ENCODE measurements around the genes ATP1A3, ZNF574 and ERF.

DNA sequence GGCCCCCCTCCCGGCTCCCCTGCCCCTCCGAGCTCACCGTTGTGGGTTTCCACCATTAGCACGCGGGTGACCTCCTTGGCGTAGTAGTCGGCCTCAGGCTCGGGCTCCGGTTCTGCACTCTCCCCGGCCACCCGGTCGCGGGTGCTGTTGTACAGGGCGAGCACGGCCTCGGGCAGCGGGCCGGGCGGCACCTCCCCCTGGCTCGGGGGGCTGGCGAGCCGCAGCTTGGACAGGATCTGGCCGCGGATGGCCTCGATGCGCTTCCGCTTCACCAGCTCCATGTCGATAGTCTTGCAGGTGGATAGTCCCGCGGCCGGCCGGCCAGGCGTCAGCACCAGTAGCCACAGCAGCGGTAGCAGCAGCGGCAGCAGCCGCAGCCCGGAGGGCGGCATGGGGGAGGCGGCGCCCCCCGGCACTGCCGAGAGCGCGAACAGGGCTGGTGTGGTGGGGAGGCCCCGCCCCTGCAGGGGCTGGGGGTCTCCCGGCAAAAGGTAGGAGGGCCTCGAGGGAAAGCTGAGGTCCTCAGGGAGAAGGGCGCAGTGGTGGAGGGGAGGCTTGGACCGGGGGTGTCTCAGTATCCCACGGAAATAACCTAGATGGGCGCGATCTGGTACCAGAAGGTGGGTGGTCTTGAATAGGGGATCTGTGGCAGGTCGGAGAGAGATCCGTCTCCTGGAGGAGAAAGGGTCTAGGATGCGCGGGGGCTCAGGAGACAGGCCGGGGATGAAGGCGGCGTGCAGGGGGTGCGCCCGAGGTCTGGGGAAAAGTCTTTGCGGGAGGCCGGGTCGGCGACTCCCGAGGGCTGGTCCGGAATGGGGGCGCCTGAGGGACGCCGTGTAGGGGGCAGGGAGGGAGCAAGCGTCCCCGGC is 835 bp downstream of the TGFB1 start:
- PRO-cap, 2 experiments, result no peak in any of the 2 experiments

DNA sequence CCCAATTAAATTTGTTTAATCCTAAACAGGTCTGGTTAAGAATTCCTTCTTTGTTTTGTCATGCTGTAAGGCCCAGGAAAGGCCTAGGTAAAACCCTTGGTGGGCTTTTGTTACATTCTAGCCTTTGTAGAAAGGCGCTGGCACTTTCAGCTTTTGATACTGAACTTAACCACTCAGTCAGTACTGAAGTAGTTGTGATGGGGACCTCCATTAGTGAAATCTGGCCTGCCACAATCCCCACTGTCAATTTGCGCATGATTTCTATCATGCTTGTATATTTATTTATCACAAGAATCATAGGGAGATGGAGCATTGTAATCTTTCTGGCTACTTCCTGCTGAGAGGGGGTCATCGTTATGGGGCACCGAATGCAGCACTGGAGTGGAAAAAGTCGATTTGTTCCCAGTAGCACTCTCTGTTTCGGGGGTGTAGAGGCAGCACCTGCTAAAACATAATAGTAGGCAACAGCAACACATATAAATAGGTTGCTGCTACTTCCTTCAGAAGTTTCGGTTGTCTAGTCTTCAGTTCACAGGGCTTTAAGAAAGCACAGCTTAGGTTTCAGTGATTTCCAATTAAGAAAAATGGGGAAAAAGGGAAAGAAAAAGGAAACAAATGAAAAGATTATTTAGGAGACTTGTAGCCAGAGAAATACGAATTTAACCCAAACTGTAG is 23.5 kb upstream of the CEACAM21 start:
- PRO-cap, 2 experiments, result peak in 2 of 2 experiments; most common plus-strand start position 506 of the sequence (in 2); most common minus-strand start position 378 of the sequence (in 1)

DNA sequence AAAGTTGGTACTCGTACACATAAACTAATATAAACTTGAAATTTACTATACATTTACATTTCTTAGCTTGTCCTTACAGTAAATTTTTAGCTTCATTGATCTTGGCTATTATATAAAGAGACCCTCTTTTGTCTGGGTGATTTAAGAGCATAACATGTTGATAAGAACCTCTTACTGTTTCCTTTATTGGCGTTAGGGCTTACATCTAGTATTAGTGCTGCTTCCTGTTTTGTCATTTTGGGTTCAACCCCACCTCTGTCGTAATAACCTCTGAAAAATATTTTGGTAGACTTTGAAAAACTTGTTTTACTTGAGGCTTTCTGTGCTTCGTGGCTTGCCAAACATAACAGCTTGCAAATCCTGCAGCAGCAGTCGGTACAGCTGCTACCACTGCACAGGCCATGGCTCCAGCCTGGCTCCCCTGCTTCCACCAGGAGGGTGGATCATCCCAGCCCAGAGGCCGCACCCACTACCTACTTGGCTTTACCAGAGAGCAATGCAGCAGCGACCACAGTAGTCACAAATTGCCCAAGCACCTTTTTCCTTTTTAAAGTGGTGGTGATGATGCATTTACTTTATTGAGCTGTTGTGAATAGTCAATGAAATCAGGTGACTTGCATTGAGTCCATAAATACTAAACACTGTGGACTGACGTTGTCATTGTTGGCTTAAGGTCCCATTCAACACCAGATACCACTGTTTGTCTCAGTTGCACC is 11.8 kb upstream of the CEACAM4 start:
- PRO-cap, 2 experiments, result no peak in any of the 2 experiments

GRCh38 chr19:41709430-41709906 is 1.0 kb downstream of the CEACAM5 start:
- PRO-cap, 2 experiments, result no peak in any of the 2 experiments

GRCh38 chr19:41792269-41793023 is 3.9 kb upstream of the CEACAM3 start:
- PRO-cap, 2 experiments, result no peak in any of the 2 experiments

GRCh38 chr19:41804215-41804749 is 7.9 kb downstream of the CEACAM3 start:
- PRO-cap, 2 experiments, result no peak in any of the 2 experiments

GRCh38 chr19:41810814-41811585 is 14.6 kb downstream of the CEACAM3 start:
- PRO-cap, 2 experiments, result no peak in any of the 2 experiments

DNA sequence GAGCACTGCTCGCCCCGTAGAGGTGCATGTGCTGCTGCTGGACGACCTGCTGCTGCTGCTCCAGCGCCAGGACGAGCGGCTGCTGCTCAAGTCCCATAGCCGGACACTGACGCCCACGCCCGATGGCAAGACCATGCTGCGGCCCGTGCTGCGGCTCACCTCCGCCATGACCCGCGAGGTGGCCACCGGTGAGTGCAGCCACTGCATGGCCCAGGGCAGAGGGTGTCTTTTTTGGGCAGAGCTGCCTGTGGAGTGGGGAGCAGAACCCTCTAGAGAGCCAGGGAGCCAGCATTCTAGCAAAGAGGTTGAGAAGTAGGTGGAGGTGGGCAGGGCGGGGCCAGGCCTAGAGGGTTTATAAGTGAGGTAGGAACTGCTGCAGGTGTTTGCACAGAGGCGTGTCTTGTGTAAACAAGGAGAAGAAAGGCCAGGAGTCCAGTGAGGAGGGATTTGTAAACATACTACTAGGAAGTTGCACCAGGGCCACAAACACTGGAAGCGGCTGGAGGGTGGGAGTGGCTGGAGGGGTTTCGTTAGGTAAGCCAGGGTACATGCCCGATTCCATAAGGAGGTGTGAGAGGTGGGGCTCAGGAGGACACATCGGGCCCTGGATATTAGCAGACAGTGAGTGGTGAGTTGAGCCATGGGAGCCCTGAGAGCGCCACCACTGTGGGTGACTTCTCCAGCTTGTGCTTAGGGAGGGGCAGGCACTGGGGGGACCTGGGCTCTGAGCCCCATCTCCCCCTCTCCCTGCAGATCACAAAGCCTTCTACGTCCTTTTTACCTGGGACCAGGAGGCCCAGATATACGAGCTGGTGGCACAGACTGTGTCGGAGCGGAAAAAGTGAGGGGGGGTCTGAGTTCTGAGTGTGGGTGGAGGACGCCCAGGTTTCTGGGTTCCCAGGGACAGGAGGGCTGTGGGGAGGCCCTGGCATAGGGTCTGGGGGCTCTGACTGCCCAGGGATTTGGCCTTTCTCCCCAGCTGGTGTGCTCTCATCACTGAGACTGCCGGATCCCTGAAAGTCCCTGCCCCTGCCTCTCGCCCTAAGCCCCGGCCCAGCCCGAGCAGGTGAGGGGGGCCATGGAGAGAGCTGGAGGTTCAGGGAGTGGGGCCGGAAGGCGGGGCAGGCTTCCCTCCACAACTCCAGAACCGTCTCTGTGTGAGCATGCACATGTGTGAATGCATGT is 21.6 kb downstream of the ARHGEF1 start:
- PRO-cap, 2 experiments, result peak in 2 of 2 experiments; most common plus-strand start position 631 of the sequence (in 2); most common minus-strand start position 1,015 of the sequence (in 1)

DNA sequence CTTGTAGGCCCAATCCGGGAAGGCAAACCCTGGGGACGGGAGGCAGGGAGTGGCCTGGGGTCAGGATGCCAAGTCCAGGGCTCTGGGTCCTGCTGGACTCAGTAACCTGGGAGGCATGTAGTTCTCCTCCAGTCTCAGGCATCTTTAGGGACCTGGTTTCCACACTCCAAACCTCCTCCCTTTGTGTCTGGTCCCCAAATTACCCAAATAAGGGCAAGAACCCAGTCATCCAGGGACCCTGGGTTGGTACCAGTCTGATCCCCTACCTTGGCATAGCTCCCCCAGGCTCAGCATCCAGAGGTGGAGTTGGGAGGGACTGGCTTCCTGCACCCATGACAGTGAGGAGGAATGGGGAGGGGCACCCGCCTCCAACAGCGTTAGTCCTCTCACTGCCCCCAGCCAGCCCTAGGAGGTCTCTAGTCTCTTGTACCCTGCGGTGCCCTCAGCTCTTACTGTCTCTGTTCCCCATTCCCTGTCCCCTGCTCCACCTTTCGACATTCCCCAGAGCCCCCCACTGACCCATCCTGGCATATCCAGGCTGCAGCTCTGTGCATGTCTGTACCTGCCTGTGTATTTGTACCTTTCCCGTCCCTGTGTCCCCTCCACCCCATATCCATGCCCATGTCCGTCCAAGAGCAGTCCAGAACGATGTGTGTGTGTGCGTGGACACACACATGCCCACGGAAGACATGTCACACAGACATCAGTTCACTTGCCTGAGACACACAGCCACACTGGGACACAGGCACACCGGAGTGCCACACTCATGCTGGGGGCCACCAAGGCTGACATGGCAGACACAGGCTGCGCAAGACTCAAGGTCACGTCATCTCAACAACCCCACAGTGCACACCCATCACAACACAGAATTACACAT is 17.9 kb downstream of the ERFL start:
- PRO-cap, 2 experiments, result no peak in any of the 2 experiments

DNA sequence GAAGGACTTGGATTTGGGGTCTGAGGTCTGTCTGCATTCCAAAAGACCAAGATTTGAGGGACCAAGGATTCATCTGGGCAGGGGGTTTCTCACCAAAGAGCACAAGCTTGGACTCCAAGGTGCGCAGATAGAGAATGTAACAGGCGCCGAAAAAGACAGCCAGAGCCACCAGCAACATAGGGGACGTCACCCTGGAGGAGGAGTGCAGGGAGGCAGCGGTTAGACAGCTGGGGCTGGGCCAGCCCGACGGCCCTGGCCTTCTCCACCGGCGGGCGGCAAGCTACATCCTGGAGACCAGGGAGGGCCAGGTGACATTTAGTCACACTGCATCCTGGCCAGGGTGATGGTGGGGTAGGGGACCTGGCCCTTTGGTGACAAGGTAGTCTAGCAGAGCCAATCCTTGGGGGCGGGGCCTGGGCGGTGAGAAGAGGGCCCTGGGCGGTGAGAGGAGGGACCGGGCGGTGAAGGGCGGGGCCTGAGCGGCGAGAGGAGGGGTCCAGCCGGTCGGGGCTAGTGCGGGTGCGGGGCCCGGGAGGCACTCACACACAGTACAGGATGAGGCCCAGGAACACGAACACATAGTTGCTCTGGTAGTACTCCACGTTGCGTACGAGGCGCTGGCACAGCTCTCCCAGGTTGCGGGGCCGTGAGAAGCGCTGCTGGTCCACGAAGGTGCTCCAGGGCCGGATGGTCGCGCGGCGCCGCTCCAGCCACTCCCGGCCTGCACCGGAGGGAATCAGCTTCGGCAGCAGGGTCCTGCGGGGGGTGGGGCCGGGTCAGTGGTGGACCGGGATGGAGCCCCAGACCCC is 724 bp downstream of the RABAC1 start:
- PRO-cap, 2 experiments, result peak in 2 of 2 experiments; most common plus-strand start position 513 of the sequence (in 2)

DNA sequence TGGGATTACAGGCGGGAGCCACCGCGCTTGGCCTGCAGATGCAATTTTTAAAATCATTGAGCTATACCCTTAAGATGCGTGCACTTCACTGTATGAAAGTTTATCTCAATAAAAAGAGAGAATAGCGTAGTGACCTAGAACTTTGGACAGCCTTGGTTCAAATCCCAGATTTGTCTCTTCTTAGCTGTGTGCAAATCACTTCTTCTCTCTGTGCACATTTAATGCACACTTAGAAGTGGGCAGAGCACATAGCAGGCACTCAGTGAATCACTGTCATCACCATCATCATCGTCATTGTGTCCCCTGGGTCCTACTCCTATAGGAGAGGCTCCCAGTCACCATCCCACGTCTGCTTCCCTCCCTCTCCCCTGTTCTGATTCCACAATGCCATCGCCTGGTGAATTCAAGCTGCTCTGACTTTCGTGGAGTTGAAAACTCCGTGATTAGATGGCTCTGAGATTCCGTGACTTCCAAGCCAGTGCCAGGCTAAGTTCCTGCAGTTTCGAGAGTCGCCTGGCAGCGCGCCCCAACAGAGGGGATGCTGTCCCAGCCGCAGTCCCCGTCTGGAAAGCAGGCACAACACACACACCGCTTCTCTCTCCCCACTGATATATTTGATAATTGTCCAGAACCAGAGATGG is 7.0 kb upstream of the RABAC1 start:
- PRO-cap, 2 experiments, result no peak in any of the 2 experiments

DNA sequence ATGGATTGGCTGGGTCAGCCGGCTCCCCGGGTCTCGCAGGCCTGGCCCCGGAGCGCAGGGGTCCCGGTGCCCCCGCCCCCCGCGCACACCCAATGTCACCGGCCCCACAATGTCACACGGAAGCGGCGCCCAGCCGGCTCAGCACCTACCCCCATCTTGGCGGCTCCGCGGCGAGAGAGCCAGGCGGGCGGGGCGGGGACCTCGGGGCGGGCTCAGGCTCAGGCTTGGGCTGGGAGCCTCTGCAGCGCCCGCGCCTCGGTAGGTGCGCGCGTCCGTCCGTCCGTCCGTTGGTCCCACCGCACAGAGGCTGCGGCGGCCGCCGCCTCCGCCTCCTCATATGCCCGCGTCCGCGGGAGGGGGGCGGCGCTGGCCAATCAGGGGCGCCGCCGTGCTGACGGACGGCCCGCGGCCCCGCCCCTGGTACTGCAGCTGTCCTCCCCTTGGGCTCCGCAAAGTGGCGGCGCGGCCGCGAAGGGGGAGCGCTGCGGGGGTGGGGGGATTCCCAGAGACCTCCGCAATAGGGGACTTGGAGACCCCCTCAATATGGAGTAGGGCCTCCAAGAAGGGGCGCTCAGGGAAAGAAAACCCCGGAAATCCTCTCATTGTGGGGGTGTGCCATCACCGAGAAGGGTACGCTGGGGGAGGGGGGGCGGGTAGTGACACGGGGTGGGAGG is at the start of gene ATP1A3:
ATP1A3 (minus strand) TSS at position 309 of the 674 bp plus-strand sequence.
- PRO-cap, 2 experiments, result no peak in any of the 2 experiments

DNA sequence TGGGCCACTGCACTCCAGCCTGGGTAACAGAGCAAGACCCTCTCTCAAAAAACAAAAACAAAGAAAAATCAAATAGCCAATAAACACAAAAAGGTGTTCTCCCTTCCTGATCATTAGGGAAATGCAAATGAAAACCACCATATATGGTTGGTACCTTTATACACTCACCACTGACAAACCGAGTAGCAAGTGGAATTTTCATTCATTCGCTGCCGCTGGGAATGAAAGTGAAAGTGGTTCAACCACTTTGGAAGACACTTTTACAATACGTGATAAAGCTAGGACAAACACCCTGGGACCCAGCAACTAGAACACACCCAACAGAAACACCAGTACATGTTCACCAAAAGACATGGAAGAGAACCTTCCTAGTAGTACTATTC is 21.0 kb downstream of the GRIK5 start:
- PRO-cap, 2 experiments, result no peak in any of the 2 experiments

DNA sequence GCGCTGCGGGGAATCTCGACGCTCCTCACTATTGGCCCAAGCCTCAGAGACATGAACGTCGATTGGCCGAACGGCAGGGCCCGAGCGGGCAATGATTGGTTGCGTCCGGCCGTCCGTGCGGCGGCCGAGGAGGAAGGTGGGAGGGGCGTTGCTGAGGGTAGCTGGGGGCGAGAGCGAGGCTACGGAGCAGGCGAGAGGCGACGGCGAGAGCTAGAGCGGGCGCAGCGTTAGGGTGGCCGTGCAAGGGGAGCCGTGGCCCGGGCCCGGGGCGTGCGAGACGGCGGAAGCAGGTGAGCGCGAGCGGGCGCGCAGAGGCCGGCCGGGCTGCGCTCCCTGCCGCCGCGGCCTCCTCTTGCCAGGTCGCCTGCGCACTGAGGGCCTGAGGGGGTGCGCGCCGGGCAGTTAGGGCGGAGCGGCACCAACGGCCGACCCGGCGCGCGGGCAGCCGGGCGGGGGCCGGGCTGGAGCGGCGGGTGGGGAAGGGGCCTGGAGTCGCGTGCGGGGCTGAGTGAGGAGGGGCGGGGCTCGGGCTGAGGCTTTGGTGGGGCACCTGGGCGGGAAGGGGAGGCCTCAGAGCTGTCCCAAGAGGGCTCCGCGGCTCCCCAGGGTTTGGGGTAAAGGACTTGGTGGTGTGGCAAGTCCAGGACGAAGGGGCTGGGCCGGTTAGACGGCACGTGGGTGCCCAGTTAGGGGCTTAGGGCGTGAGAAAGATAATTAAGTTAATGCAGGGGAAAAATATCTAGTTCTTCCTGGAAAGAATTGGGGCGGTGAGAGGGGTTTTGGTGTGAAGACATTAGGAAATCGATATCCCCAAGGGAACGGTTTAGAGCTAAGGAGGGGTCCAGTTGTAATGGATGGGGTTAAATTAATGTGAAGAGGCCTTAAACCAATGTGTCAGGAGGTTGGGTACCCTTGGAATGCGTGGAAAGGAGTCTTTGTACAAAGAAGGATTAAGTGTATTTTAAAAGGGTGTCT is at the start of gene ZNF574:
ZNF574 (plus strand) TSS at position 170 of the 975 bp plus-strand sequence.
- PRO-cap, 2 experiments, result peak in 2 of 2 experiments; most common plus-strand start position 160 of the sequence (in 1); most common minus-strand start position 354 of the sequence (in 1)

- PRO-cap, 2 experiments, result no peak in any of the 2 experiments
These were observed 10.7 kb downstream of the ZNF574 start for GRCh38 chr19:42086339-42087395.

- PRO-cap, 2 experiments, result no peak in any of the 2 experiments
These were observed 19.6 kb downstream of the ZNF574 start for GRCh38 chr19:42095219-42096215.

DNA sequence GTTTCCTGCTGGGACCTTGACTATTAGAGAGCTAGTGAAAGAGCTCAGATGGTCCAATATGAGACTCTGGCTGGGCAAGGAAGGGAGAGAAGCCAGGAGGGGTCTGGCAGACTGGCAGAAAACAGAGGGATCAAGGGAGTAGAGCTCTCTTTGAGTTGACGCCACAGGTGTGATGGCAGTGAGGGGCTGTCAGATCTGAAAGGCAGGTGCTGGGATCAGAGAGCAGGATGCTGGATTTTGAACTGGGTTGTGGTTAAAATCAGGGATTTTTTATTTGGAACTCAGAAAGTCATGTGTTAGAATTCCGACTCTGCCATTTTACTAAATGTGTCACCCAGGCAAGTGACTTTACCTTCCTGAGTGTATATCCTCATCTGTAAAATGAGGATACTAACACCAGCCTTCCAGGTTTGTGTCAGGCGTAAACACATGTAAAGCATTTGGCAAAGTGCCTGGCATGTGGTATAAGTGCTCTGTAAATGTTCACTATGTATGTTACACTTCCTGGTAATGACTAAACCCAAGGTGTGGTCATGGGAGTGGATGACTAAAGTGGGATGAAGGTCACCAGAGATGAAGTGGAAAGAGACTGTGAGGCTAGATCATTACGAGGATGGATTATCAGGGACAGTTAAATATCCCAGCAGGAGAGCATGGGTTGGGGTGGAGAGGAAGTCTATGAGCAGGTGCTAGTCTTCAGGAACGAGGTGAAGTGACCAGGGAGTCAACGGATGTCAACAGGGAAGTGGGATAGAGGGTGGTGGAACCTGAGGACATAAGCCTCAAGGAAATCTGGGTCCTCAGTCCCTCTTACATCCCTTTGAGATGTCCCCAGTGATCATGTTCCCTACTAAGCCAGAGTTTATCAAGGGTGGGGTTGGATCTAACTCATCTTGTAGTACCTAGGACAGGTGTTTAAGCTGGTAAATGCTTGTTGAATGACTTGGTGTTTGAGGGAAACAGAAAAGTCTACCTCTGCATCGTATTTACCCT is 25.6 kb downstream of the DEDD2 start:
- PRO-cap, 2 experiments, result no peak in any of the 2 experiments

GRCh38 chr19:42230115-42230611 is 10.1 kb downstream of the ZNF526 start:
- PRO-cap, 2 experiments, result no peak in any of the 2 experiments

- PRO-cap, 2 experiments, result no peak in any of the 2 experiments
These were observed 9.3 kb downstream of the GSK3A start for GRCh38 chr19:42233023-42233577.

DNA sequence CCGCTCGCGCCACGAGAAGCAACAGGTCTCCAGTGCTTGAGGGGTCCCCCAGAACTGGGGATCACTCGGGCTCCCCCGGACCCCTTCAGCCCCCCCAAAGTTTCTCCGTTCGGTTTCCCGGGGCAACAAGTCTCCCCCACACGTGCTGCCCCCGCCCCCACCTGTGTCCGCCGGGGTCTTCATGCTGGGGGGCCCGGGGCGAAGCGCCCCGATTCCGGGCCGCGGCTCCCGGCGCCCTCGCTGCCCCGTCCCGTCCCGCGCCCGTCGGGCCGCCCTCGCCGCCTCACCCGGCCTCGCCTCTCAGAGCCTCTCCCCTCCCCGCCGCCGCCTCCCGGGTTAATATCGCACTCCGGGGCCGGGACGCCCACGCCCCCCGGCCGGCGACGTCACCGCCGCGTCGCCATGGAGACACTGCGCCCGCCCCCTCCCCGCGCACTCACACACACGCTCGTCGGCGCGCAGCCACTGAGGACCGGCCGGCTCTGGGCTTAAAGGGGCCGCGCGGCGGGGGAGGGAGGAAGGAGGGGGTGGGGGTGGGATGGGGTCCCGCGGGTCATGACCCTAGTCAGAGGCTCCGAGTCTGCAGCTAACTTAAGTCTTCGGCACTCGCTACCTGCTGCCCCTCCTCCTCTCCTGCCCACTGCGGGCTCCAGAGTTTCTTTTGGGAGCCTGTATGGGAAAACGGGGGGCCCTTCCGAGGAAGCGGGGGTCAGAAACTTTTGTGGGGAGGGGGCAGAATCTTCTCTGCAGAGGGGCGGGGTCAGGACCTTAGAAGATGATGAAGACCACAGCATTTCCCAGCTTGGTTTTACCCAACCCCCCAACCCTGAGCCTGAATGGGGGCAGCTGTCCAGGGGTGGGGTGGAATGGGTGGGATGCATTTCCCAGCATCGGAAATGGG is at the start of gene ERF:
ERF (minus strand) TSS at position 312 of the 901 bp plus-strand sequence.
- PRO-cap, 2 experiments, result peak in 2 of 2 experiments; most common plus-strand start position 465 of the sequence (in 1); most common minus-strand start position 312 of the sequence (in 2)